Measurements from ENCODE around the gene C16orf54.

DNA sequence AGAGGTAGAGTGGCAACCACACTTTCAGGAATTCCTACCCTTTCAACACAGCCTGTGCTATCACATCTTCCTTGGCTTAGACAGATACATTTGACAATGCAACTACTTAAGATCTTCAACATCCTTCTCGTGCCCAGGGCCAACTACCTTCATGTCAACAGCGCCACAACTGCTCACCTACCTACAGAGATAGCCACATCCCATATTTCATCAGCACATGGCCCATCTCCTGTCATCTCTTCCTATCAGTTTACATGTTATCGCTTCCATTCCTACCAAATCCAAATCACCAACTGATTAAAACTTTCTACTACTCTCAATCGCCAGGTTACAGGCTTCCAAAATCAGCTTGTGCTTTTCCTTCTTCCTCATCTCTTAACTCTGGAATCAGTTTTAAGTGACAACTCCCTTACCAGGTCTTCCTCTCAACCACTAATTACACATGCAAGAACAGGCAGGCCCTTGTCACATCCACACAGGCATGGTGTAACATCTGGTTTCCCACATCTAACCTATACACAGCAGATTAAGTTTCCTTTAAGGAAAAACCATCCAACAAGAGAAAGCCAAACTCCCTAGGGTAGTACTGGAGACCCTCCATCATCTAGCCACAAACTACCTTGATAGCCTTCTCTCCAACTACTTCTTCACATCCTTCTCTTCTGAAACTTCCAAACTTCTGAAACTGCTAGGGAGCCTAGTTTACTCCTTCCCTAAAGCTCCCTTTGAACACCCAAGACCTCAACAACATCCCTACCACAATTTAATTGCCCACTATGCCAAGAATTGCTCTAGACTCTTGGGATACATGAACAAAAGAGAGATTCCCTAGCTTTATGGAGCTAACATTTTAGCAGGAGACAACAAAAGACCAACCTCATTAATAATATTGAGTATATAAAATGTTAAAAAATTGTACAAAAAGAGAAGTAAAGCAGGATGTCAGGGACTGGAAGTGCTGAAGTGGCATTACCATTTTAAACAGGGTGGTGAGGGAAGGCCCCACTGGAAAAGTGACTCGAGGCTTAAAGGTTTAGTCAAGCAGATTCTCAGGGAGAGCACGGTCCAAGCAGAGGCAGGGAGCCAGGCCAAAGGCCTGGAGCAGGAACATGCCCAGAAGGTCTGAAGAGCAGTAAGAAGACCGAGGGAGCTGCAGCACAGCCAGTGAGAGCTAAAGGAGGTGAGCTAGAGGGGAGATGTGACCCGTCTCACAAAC is 8.0 kb downstream of the XPO6 start:
- RRBS, result no CpG with 5 or more reads among the region's 8 CpGs

DNA sequence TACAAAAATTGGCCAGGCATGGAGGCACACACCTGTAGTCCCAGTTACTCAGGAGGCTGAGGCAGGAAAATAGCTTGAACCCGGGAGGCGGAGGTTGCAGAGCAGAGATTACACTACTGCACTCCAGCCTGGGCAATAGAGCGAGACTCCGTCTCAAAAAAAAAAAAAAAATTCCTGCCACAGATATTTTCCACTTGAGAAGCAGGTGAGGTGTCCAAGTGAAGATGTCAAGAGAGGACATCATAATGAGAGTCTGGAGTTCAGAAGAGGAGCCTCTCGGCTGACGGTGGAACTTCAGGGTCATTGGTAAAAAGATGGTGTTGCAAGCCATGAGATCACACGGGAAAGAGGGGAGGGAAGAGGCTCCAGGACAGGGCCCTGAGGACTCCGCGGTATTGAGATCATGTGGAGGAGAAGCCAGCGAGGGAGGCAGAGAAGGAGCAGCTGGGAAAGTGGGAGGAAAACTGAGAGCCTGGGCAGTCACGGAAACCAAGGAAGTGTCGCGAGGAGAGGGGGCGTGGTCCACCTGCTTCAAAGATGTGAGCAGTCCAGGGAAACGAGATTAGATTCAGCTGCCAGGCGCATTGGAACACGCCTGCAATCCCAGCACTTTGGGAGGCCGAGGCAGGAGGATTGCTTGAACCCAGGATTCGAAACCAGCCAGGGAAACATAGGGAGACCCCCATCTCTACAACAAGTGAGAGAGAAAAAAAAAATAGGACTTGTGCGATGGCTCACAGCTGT is 27.7 kb upstream of the SBK1 start:
- RRBS, result no CpG with 5 or more reads among the region's 20 CpGs

GRCh38 chr16:28292920-28293123 is 497 bp downstream of the SBK1 start:
- RRBS, result 3% methylated on average over 2 of the region's 8 CpGs

DNA sequence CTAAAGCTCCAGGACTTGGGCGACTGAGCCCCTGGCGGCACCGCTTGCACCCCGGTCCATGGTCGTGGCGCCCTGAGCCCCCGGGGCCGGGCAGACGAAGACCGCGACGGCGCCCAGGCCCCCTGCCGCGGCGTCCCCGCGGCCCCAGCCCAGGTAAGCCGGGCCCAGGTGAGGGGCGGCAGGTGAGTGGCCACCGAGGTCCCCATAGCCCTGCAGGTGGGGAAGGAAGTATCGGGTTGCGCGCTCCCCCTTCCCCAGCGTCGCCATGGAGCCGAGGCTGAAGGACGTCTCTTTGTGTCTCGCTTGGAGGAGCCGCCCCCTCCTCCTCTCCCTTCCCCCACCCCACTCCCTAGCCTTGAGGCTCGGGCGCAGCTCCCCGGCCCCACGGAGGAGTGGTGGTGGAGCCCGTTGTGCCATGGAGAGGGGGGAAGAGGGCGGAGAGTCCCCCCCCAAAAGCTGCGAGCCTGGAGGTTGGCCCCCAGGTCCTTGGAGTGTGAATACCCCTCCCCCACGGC is 880 bp downstream of the SBK1 start:
- RRBS, result 3% methylated on average over 12 of the region's 38 CpGs

- RRBS, result no CpG with 5 or more reads among the region's 12 CpGs
Observed at GRCh38 chr16:28311993-28312278, 19.6 kb downstream of the SBK1 start.

DNA sequence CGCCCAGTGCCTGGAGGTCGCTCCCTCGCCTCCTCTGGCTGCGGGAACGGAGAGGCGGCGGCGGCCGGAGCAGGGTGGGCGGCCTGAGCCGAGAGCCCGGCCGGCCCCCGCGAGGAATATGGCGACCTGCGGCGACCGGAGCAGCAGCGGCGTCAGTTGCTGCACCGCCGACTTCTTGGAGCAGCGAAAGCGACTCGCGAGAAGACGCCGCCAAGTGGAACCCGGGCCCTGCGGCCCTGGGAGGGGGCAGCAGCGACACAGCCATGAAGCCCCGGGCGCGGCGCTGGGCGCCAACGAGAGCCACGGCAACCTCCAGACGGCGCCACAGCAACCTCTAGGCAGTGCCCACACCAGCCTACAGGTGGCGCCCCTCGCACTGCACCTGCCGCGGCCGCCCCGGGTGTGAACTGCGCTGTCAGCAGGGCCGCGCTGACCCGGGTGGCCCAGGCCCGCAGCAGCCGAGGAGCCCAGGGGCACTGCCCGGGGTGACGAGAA is 1.3 kb upstream of the NPIPB6 start:
- RRBS, result 1% methylated on average over 3 of the region's 55 CpGs

- RRBS, result no CpG with 5 or more reads among the region's 8 CpGs
Observed at GRCh38 chr16:28688495-28688889, 22.8 kb upstream of the EIF3C start.

- RRBS, result no CpG with 5 or more reads among the region's 9 CpGs
Observed at GRCh38 chr16:28723053-28723396, 11.8 kb downstream of the EIF3C start.

DNA sequence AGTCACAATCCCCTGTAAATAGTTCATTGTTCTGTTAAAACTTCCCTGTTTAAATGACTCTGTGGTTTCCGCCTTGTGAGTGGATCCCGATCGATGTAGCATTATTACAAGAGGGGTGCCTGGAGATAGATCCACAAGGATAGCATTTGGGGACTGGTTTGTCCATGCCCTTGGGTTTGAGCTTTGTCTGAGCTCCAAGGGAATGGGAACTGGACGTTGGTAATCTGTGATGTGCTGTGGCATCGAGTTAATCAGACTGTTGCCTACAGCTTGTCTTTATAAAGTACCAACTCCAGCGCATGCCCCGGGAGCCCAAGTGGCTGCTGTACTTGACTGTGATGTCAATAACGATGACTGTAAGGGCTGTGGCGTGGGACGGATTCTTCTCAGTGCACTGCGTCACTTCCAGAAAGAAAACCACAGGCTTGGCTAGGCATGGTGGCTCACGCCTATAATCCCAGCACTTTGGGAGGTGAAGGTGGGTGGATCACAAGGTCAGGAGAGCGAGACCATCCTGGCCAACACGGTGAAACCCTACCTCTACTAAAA is 19.3 kb upstream of the ATXN2L start:
- RRBS, result no CpG with 5 or more reads among the region's 14 CpGs

- RRBS, result no CpG with 5 or more reads among the region's 19 CpGs
Observed at GRCh38 chr16:28838771-28839735, 7.1 kb downstream of the TUFM start.

DNA sequence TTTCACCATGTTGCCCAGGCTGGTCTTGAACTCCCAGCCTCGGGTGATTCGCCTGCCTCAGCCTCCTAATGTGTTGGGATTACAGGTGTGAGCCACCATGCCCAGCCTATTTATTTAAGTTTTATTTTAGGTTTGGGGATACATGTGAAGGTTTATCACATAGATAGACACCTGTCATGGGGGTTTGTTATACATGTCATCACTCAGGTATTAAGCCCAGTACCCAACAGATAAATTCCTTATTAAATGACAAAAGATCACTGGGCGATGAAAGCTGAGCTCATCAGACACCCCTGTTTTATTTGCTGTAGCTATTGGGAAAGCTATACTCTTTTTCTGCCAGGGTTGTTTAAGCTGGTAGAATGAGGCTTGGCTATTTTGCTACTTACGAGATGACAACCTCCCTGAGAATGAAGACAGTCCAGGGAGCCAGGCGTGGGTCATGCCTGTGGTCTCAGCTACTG is 4.5 kb upstream of the SH2B1 start:
- RRBS, result no CpG with 5 or more reads among the region's 5 CpGs

GRCh38 chr16:29200161-29200952 is 206.2 kb downstream of the NPIPB11 start:
- RRBS, result no CpG with 5 or more reads among the region's 19 CpGs

DNA sequence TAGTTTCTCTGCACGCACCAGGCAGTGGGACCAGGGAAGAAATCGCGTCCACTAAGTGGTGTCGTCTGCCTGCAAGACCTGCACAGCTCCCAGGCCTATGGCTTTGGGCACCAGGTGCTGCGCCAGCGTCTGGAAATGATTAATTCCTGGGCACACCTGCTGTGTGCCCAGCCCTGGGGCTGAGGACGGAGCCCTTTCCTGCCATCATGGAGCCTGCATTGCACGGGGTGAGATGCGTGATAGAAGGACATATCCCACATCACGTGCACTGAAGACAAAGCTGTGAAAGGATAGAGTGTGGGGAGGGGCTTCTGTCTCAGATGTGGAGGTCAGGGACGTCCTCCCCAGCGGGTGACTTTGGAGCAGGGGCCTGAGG is 178.1 kb downstream of the NPIPB11 start:
- RRBS, result no CpG with 5 or more reads among the region's 12 CpGs

- RRBS, result no CpG with 5 or more reads among the region's 6 CpGs
Observed at GRCh38 chr16:29318801-29319052, 87.8 kb downstream of the NPIPB11 start.

DNA sequence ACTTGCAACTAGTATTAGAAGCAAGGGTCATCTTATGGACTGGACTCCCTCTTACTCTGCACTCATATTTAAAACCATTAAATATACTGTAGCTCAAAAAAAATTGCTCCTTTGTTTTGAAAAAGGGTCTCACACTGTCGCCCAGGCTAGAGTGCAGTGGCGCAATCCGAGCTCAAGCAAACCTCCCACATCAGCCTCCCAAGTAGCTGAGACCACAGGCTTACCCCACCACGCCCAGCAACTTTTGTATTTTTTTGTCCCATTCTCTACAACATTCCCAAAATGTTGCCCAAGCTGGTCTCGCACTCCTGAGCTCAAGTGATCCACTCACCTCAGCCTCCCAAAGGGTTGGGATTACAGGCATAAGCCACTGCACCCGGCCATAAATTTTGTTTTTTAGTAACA is 91.0 kb upstream of the SPN start:
- RRBS, result no CpG with 5 or more reads among the region's 6 CpGs

- RRBS, result no CpG with 5 or more reads among the region's 29 CpGs
Observed at GRCh38 chr16:29595433-29595957, 67.6 kb upstream of the SPN start.

- RRBS, result no CpG with 5 or more reads among the region's 12 CpGs
Observed at GRCh38 chr16:29700208-29700798, 21.3 kb downstream of the QPRT start.

GRCh38 chr16:29743594-29744358 is 2.0 kb downstream of the C16orf54 start:
- RRBS, result 95% methylated on average over 6 of the region's 16 CpGs

GRCh38 chr16:29745848-29746337 is at the start of gene C16orf54:
TSS of gene C16orf54 (minus strand) at chr16:29745990.
- RRBS, result no CpG with 5 or more reads among the region's 12 CpGs

- RRBS, result 11% methylated on average over 4 of the region's 79 CpGs
Observed at GRCh38 chr16:29805601-29806267, 595 bp upstream of the MAZ start.